Cardiac ventricle fibroblast (primary cell): ENCODE results near the genes TCF25 and MC1R.

DNA sequence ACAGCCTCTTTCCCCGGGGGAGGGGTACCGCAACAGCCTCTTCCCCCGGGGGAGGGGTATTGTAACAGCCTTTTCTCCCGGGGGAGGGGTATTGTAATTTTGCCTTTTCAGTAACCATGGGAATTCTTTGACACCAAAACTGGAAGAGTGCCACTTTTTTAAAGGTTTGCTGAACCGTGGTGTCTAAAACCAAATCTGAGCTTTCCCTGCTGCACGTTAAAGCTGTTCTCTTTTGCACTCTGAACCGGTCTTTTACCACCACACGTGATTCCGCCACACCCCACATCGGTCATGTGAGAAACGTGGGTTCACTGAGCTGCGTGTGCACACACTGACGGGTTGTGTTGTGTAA lies 9.3 kb upstream of the ACSF3 start:
- RAMPAGE, long total RNA, result no peak

GRCh38 chr16:89101586-89102039 lies 8.0 kb downstream of the ACSF3 start:
- RAMPAGE, long total RNA, result no peak

DNA sequence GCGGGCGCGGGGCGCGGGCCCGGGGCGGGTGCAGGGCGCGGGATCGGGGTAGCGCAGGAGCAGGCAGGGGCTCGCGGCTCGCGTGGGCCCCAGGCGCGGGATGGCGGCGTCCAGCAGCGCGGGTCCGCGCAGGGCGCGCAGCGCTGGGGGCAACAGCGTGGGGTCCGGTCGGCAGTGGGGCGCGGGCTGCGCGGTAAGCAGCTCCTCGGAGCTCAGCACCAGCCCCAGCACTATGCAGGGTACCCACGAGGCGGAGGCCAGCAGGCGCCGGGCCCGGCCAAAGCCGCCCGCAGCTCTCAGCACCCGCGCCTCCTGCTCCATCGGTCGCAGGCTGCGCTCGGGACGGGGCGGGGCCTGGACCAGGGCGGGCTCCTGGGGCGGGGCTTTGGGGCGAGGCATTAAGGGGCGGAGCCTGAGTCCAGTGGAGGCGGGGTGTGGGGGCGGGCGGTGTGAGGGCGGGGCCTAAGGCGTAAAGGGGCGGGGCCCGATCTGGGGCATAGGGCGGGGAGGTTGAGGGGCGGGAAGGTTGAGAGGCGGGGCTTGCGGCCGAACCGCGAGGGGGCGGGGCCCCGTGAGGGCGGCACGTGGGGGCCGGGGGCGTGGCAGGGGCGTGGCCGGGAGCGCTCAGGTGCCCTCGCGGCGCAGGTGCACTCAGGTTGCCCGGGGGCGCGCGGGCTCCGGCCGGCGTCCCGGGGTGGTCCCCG lies 1.2 kb upstream of the SLC22A31 start:
- RAMPAGE, long total RNA, result no peak

DNA sequence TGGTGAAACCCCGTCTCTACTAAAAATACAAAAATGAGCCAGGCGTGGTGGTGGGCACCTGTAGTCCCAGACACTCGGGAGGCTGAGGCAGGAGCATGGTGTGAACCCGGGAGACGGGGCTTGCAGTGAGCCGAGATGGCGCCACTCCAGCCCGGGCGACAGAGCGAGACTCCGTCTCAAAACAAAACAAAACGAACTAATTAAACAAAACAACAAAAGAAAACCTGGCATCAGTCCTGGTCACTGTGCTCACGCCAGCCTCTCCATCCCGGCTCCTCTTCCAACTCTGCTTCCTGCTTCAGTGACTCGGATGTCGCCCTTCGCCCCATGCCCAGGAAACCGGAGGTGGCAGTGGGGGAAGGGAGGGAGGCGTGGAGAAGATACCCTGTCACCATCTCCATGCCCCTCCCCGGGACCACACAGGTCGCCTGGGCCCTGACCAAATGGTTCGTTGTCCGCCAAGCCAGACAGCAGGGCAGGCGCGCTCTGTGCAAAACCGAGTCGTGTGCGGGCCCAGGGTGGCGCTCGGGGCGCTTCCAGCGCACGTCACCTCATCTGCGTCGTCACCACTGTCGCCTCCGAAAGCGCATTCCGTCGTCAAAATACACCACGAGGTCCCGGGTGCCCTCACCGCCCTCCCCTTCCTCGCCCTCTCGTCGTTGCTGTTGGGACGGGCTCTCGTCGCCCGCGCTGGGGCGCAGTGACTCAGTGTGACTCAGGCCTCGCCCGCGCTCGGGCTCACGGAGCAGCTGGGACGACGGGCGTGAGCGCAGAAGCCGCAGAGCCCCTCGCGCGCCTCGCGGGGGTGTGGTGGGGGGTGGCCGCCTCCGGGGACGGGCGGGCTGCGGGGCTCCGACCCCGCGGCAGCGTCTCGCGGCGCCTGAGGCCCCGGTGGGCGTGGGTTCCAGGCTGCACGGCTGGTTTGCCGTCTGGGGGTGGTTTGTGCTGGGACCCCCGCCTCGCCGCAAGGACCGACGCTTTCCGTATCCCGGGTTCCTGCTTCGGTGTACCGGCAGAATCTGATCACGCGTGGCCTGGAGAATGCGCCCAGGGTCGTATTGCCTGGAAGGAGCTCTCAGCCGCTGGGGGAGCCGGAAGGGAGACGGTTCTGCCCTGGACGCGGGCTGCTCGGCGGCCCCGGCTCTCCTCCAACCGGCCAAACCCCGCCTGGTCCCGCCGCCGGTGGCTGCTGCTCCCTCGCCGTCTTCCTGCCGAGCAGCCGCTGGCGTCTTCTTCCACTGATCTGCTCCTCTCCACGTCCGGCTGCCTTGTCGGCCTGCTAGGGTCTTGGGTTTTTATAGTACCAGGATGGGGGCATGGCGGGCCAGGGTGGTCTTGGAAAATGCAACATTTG lies 39.4 kb downstream of the ZNF778 start:
- RAMPAGE, long total RNA, result no peak

DNA sequence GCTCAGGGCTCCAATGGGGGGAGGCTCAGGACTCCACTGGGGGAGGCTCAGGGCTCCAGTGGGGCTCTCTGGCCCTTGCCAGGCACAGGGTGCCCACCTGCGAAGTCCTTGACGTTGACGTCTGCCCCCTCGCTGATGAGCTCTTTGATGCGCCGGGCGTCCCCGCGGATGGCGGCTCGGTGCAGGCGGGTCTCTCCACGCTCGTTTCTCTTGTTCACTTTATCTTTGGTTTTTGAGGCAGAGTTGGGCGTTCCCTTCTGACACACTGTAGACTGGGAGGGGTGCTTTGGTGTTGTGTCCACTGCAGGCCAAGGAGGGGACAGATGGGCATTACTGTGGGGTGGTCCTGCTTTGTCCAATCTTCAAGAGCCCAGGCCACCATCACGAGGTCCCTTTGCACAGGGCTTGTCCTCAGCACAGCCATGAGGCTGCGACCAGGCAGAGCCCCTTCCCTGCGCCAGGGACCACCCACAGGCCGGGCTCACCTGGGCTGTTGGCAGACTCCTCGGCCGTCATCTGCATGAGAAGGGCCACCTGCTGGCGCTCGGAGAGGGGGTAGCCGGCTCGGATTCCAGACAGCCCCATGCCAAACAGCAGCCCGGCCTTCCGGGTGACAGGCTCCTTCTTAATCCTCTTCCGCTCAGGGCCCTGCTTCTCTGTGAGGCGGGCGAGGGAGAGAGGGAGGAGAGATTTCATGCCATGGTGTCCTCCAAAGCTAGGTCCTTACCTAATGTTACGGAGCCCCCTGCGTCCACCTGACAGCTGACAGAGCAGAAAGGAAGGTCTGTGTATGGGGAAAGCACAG lies 73.2 kb downstream of the ZNF778 start:
- RAMPAGE, long total RNA, result no peak

DNA sequence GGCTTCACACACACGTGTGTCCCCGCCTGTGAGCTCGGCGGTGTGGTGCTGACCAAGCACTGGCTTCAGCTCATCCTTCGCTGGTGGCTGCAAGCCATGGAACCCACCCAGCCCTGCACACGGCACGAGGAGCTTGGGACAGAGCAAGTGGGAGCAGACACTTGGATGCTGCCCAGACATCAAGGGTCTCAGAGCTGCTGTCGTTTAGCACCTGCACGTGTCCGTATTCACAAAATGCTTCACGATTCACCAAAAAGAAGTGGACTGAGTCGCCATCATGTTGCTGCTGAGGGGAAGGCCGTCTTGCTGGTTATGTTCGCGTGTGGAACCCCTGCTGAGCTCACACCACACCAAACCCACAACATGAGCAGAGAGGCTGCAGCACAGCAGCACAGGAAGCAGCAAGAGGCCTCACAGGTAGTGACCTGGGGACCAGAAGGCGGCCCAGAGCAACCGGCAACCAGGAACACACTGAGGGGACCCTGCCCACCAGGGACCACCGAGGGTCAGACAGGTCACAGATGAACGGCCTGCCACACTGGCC lies 98.1 kb downstream of the ZNF778 start:
- RAMPAGE, long total RNA, result no peak

DNA sequence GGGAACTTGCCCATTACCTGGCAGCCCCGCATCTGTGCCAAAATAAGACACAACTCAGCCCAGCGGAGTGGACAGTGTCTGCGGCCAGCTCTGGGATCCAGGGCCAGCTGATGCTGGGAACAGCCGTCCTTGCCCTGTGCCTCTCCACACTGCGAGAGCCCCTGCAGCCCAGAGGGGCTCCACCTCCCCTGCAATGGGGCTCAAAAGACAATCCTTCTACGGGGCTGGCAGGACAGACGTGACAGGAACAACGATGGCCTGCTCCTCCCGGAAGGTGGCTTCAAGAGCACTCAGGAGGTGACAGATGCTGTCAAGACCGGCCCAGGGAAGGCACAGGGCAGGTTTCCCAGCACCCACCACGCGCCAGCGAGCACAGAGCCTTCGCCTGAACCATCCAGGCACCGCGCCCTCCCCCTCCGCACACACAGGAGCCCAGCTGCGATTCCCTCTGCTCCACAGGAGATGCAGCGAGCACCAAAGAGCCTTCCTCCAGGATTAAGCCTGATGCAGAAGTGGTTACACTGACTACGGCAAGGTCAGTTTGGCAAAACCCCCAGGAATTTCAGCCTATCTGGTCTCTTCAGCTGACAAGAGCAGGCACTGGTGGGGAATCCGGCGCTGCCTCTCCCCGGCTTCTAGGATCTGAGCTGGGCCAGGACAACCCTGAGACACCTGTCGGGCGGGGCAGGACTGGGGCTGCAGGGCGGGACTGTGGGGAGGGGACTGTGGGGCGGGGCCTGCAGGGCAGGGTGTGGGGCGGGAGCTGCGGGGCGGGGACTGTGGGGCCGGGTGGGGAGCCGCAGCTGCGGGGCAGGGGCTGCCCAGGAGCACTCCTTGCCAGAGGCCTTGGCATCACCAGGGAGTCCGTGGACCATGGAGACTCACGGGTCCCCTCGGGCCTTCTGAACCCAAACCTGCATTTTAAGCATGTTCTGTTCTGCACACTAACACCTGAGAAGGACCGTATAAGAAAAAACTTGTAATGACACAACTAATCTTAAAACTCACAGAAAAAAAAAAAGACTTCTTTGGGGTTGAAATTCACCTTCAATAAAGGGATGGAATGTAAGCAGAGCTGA lies 103.5 kb downstream of the ZNF778 start:
- RAMPAGE, long total RNA, result no peak

DNA sequence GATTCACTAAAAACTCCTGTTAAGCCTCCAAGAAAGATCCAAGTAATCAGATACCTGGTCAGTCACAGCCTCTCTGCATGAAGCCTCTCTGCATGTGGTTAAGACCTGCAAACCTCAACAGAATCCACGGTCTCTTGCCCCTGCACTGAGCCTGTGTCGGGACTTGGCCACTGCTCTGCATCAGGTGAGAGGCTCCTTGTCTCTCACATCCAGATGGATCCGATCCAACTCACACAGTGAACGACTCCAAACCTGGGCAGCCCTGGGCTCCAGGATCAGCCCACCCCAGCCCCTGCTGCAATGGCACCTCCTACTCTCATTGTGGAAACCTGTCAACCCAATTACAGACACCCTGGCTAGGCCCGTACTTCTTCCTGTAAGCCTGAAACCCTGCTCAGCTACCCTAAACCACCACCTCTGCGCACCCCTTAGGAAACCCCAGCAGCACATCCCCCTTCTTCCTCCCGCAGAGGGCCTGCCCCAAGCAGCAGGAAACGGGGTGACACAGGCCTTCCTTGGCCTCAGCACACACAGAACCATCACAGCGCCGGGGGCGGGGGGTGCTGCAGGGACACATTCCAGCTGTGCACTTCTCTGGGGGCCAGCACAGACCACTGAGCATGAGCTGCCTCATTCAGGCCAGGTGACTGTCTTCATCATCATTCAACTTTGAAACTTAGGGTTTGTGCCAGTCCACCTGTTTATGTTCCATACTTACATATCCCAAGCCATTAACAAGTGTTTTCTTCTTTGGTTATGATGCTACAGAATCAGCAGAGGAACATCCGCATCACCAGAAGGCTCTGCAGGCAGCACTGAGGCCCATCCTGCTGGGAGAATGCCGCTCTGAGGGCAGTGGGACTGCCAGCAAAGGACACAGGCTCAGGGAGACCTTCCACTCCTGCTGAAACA lies 129.3 kb downstream of the ANKRD11 start:
- RAMPAGE, long total RNA, result no peak

- RAMPAGE, long total RNA, result no peak
Measured at GRCh38 chr16:89363368-89363937, 126.9 kb downstream of the ANKRD11 start.

DNA sequence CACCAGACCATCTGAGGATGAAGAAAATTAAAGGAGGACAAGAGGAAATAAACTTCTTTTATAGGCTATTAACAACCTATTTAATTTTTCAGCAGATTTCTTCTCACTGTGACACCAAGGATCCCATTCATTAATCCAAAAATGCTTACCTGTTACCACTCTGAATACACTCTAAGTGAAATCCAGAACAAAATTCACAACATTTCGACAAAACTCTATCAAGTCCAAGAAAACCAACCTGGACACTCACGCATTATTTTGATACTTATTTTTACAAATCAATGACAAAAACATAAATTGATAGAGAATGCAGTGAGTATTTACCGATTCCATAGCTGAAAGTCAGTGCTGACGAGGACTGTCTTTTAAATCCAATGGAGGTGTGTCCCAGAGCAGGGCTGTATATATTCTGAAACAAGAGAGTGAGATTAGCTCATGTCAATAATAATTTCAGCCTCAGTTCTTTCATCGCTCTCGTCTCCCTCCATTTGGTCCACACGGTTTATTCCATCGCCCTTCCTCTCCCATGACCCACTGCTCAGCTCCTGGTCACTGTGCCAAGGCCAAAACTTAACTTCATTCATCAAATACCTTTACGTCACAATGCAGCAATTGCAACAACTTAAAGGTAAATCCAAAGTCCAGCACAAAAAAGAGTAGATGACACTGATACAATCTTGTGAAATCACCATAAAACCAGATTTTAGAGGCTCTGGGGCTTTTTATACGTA lies 72.2 kb downstream of the ANKRD11 start:
- RAMPAGE, long total RNA, result no peak

DNA sequence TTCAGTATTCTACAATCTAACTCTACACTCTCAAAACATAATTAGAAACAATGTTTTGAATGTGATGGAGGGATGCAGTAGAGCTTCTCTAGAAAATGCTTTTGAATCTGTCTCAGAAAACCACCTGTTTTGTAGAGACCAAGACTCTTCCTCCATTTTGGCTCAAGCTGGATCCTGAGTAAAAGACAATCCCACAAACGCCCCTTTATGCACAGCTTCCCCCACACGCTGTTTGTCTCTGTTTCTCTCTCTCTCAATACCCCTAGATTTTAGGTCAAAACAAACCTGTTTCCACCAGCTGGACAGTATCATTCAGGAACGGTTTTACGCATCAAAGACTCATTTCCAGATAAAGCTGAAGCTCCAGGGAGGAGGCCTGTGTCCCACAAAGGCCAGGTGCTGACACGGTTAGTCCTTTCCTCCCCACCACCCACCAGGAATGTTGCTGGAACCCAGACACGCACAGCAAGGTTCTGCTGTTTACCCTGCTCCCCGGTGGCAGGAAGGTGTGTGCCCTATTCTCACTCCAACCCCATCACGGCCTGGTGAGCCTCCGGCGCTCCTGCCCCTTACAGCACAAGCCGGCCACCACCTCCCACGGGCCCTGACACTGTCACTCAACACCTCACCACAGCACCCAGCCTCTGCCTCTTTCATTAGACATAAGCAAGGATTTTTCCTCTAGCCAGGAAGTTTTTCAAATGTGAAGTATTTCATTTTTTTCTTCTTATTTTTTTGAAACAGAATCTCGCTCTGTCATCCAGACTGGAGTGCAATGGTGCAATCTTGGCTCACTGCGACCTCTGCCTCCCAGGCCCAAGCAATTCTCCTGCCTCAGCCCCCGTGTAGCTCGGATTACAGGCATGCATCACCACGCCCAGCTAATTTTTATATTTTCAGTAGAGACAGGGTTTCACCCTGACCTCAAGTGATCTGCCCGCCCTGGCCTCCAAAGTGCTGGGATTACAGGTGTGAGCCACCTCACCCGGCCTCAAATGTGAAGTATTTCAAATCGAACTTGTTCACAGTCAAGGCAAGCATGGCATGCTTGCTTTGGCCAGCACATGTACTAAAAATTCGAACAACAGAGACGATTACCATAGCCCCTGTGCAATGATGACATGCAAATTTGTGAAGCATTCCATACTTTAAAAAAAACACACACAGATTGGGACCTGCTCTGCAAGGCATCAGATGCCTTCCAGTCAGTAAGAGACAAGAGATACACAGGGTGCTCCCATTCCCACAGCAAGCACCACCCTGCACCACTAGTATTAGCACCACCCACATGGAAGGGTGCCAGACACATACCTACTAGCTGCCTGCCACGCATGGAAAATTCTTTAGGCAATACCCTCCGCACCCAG lies 47.6 kb downstream of the ANKRD11 start:
- RAMPAGE, long total RNA, result no peak

DNA sequence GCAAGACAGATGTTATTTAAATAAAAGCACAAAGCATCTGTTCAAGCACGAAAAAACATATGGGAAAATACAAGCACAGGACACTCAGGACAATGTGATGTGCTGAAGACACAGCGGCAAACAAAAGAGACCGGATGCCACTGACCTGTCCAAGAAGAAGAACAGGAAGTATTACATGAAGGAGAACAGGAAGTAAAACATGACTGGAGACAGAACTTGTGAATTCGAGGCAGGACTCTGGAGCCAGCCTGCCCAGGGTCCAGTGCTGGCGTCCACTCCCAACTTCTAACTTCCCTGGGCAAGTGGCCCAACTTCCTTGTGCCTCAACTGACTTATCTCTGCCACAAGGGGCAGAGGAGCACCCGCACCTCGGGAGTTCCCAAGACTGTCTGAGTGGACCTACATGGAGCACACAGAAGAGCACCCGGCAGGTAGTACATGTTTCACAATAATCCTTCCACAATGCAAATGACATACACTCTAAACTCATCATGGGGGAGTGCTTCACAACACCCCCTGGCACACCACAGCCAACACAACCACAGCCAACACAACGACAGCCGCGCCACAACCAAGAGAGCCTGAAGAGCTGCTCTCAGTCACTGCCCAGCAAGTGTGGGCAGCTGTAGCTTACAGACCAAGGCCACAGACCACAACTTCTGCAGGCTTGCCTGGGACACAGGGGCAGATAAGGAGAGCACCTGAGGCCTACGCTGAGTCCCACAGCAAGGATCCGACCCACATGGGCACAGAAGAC lies 36.6 kb downstream of the ANKRD11 start:
- RAMPAGE, long total RNA, result no peak

- RAMPAGE, long total RNA, result no peak
Measured at GRCh38 chr16:89460595-89461199, 29.7 kb downstream of the ANKRD11 start.

DNA sequence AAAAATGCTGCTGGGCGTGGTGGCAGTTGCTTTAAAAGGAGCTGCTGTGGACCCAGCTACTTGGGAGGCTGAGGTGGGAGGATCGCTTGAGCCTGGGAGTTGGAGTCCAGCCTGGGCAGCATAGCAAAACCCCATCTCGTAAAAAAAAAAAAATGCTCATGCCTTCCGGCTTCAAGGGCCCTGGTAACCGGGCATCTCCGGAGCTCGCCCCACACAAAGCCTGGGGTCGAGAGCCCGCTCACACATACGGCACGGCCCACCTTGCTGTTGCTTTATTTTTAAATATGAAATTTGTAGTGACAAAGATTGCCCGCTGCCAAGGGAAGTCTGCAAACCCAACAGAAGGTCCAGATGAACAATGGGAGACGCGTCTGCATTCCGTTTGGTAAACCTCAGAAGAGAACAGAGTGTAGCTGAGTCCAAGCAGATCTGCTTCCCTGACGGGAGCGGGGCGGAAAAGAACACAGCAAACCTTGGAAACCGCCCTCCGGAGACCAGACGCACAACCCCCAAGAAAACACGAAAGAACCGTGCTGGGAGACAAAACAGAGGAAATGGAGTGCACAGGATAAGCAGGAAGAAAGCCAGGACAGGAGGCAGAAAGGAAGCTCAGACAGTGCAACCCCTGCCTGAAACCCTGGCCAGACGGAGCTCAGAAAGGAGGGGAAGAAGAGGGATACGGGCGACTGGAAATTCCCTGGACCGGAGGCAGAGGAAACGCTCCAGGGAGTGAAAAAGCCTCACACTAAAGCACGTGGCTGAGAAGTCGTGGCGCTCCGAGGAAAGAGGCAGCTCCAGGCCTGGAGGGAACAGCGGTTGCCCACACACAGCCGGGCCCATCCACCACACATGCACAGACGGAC lies 9.9 kb downstream of the DPEP1 start:
- RAMPAGE, long total RNA, result no peak

DNA sequence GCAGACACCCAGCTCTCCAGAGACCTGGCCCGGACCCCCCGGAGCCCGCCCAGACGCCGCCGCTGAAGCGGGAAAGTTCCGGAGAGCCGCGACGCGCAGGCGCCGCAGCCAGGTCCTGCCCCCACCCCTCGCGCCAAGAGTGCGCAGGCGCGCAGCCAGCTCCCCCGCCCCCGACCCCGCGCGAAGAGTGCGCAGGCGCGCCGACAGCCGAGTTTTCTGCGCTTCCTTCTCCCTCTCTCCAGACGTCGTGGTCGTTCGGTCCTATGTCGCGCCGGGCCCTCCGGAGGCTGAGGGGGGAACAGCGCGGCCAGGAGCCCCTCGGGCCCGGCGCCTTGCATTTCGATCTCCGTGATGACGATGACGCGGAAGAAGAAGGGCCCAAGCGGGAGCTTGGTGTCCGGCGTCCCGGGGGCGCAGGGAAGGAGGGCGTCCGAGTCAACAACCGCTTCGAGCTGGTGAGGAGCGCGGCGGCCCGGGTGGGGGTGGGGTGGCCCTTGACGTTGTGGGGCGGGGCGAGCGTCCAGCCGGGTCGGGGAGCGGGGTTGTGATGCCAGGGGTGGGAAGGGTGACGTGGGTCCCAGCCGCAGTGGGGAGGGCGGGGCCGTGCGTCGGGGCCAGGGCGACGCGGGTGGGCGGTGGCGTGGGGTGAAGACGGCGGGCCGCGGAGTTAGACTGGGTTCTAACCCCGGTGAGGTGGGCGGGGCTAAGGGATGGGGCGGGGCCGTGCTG lies at the start of gene TCF25:
TCF25 (plus strand) TSS at position 188 of the 729 bp plus-strand sequence.
- RAMPAGE, long total RNA, result start-site peak on the plus strand centred at position 203 of the sequence, 86 bp wide, 3,226 and 529 reads in 2 replicates

- RAMPAGE, long total RNA, result no peak
Measured at GRCh38 chr16:89912692-89913189, 5.9 kb upstream of the MC1R start.

DNA sequence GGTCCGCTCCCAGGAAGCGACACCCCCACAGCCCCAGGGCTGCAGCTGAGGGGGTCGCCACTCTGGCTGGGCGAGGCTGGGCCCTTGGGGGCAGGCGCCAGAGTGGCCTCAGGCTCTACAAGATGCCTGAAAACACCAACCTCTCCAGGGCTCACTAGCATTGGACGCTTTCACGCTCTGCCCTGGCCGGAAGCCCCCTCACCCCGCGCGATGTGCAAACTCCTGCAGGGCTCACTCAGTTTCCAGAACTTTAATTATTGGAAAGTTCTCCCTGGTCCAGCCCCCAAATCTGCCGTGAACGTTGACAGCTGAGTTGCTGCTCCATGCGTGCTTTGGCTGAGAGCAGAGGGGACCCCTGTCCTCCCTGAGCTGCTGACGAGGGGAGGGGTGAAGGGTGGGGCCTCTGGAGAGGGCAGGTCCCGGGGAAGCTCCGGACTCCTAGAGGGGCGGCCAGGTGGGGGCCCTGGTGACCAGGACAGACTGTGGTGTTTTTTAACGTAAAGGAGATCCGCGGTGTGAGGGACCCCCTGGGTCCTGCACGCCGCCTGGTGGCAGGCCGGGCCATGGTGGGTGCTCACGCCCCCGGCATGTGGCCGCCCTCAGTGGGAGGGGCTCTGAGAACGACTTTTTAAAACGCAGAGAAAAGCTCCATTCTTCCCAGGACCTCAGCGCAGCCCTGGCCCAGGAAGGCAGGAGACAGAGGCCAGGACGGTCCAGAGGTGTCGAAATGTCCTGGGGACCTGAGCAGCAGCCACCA lies at the start of gene MC1R:
MC1R (plus strand) TSS at position 651 of the 757 bp plus-strand sequence.
- RAMPAGE, long total RNA, result no peak

- RAMPAGE, long total RNA, result no peak
Measured at GRCh38 chr16:89918969-89919390, 318 bp downstream of the MC1R start.

DNA sequence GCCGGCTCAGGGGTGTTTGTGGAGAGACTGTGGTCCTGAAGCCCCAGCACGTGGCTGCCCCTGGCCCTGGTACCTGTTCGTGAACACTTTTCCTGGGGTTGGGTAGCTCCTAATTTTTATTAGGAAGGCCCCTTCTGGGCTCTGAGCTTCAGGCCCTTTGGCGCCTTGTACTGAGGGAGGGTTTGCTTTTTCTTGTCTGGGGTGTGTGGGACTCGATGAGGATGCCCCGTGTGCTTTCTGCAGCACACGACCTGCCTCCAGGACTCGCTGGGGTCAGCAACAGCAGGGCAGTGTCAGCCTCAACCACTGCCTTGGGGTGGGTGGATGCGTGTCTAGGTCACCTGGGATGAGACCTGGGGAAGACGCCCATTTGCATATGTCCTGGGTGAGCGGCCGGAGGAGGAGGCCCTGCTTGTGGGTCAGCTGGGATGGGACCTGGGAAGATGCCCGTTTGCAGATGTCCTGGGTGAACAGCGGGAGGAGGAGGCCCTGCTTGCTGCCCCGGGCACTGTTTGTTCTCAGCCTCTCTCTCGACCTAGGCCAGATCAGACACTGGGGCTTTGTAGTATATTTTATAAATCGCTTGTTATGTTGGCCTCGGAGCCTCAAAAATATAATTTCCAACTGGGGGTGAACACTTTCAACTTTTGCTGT lies 17.6 kb downstream of the DBNDD1 start:
- RAMPAGE, long total RNA, result no peak

- RAMPAGE, long total RNA, result no peak
Measured at GRCh38 chr16:90015956-90016475, 3.2 kb downstream of the DBNDD1 start.